Endometrial microvascular endothelial cells (primary cell): ENCODE measurements around a stretch of chr10.

GRCh38 chr10:77402259-77403041 is 235.2 kb downstream of the KCNMA1 start:
- RAMPAGE, long total RNA = no peak

DNA sequence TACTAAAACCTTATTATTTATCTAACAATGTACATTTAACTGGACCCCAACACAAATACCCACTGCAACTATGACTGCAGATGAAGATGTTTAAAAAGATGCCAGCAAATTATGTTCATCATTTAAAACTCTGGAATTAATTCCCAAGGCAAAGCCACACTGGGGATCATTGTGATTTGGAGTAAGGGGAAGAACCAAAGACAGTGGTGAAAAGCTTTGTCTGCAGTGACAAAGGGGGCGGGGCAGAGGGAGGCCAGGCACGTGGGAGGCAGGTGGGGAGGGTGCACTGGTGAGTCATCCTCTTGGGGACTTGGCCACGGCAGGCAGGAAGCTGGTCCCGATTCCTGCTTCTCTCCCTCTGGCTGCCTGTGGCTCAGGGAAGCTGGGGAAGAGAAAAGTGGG is 232.0 kb downstream of the KCNMA1 start:
- RAMPAGE, long total RNA = no peak

- RAMPAGE, long total RNA = no peak
These were observed 220.8 kb downstream of the KCNMA1 start for GRCh38 chr10:77416701-77417308.

DNA sequence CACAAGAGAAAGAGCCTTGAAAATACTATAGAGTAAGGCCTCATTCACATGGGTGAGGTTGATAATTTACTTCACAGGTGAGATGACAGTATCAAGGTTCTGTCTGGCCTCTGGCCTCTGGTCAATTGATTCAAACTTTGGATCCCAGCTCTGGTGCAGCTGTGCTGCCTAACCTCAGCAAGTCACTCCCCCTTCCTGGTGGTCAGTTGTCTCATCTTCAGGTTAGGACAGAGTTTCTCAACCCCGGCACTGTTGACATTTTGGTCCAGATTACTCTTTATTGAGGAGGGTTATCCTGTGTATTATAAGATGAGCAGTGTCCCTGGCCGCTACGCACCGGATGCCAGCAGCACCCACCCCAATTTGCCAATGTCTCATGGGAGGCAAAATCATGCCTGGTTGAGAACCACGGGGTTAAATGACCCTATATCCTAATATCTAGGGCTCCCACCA is 147.8 kb downstream of the KCNMA1 start:
- RAMPAGE, long total RNA = no peak

GRCh38 chr10:77553636-77553949 is 84.0 kb downstream of the KCNMA1 start:
- RAMPAGE, long total RNA = no peak

DNA sequence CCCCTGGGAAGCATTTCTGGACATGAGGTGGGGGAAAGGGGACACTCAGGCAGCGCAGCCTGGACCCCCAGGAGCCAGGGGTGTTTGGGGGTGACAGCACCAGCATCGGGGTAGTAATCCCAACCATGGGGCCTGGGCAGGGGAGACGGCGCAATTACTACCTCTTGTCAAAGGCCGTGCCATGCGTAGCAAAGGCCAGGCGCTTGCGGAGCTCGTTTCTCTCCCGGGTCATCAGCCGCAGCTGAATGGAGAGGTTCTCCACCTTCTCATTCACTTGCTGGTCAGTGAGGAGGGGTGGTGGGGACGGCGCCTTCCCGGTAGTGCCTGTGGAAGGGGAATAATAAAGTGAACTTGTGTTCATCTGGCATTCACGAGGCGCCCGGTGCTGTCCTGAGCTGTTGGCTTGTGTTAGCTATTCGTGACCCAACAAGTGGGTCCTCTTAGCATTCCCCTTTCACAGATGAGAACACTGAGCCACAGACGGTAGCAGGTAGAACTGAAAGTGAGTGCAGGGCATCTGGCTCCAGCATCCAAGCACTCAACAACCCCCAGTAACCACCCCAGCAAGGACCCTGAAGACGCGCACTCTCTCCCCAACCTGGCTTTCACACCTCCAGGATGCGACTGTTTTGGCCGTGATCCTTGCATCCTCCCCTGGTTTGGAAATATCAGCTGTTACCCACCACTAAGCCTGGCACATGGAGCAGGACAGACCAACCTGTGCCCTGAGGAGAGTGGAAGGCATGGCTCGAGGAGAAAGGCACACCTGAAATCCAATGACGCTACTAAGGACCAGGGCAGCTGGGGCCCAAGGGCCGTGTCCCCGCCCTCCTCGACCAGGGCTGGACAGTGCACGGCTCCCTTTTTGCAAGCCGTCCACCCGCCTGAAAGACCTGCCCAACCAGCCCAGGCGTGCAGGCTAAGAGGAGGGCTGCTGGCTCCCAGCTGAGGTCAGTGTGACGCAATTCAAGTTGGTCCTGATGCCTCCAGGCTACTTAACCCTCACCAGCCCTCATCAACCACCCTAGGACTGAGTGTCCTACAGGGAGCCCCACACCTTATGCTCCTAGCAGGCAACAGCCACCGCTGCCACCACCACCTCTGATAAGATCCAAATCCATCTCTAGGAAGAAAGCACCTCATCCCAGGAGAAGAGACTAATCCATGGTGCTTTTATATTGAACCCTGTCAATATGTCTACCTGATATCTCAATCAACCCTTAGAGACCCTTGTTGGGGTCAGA is 69.6 kb downstream of the DLG5 start:
- RAMPAGE, long total RNA = no peak

DNA sequence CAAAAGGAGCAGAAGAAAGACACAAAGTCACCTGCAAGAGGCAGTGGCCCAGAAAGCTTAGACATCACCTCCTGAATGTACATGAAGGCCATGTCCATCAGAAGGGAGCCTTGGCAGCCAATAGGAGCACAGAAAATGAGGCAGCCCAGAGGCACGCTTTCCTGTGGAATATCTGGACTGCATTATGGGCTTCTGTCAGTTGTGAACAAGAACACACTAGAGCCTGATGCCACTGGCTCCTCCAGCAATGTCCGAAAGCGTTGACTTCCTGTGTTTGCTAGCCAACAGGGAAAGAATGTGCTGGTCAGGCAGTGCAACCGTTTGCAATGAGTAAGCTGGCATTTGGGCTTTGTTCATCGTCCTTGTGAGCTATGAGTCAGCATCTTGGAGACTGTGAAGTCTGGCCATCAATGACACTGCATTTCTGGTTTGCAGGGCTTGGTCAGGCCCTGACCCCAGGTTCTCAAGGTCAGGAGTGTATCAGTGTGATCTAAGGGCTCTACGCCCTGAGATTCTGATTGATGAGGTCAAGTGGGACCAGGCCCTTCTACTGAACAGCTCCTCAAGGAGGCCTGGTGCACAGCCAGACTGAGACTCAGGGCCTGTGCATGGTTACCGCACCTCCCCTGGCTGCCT is 222.4 kb downstream of the RPS24 start:
- RAMPAGE, long total RNA = no peak

- RAMPAGE, long total RNA = no peak
These were observed 269.4 kb downstream of the RPS24 start for GRCh38 chr10:78302631-78303909.

DNA sequence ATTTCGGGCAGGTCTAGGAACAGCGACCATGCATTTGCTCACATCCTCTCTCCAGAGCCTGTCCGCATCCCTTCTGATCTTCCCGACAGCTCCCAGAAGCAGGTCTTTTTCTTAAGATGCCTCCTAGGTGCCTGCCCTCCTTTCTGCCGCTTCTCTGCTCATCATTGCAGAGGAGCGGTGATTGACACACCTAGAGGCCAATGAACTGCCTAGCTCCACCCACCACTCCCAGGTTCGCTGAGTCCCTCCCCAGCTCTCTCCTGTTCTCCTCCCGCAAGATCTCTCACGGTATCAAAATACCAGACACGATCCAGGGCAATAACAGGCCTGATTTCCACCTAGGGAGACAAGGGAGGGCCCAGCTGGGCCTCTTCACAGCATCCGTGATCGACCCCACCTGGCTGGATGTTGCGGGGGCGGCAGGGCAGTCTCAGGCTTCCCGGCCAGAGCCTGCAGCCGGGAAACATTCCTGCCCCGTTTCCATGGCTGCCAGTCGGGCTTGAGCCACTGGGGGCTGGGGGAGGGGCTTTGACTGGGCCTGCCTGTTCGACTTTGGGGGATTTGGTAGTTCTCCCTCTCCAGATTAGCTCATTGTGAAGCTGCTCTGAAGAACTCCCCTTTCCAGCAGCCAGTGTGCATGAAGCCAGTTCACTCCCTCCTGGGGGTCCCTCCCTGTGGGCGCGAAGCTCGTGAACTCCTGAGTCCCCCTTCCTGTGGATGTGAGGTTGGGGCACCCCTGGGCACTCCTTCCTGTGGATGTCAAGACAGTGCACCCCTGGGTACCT is 373.5 kb downstream of the RPS24 start:
- RAMPAGE, long total RNA = no peak

- RAMPAGE, long total RNA = no peak
These were observed 491.1 kb upstream of the ZMIZ1 start for GRCh38 chr10:78577668-78577980.

GRCh38 chr10:78742737-78743647 is 325.8 kb upstream of the ZMIZ1 start:
- RAMPAGE, long total RNA = no peak

- RAMPAGE, long total RNA = no peak
These were observed 305.0 kb upstream of the ZMIZ1 start for GRCh38 chr10:78763479-78764400.

GRCh38 chr10:78805238-78805754 is 263.5 kb upstream of the ZMIZ1 start:
- RAMPAGE, long total RNA = no peak

DNA sequence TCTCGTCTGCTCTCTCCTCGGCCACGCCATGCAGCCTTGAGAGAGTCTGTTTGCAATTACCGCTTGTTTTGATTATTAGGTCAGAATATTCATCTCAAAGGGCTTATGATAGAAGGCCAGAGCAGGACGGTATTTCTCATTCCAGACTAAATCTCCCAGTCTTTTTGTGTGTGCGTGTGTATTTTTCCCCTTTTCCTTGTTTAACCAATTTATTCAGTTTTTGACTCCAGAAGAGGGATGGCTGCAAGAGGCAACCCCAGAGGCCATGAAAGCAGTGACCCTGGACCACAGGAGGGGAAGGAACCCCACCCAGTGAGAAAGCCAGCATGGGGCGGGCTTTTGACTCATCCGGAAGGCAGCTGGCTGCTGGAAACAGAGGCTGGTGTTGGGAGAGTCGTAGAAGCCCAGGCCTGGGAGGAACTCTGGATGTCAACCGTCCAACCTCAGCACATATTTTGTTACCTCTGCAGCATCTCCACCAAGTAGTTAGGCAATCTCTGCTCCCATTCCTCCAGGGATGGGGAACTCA is 137.0 kb upstream of the ZMIZ1 start:
- RAMPAGE, long total RNA = no peak

- RAMPAGE, long total RNA = no peak
These were observed 96.2 kb upstream of the ZMIZ1 start for GRCh38 chr10:78972364-78973105.

DNA sequence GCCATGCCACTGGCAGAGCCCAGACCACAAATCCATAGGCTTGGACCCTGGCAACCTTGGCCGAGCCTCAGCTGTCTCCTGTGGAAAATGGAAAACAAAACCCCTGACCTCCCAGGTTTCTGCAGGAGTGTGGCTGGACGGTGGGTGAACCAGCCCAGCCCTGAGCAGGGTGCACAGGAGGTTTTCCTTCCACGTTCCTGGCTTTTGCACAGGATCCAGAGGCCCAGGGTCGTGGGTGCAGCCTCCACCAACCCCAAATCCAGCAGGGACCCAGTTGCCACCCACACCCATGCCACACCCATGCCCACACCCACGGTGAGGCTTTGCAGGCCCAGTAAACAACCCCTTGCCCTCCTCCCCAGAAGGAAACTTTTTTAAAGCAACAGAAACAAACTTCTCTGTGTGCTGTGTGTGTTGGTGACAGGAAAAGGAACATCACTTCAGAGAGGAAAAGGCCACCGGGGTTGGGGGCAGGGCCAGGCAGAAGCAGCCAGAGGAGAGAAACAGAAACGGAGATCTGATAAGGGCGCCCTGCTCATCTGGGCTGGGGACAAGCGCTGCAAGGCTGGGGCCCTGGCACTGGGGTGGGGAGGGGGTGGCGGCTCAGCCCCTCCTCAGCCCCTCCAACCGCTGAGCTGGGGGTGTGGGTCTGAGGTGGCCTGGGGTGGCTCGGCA is 20.7 kb upstream of the ZMIZ1 start:
- RAMPAGE, long total RNA = no peak

- RAMPAGE, long total RNA = no peak
These were observed 77.2 kb downstream of the ZMIZ1 start for GRCh38 chr10:79145894-79146469.

- RAMPAGE, long total RNA = no peak
These were observed 85.0 kb downstream of the ZMIZ1 start for GRCh38 chr10:79153641-79154205.

GRCh38 chr10:79157504-79158237 is 88.9 kb downstream of the ZMIZ1 start:
- RAMPAGE, long total RNA = no peak

GRCh38 chr10:79228891-79229434 is 118.3 kb upstream of the PPIF start:
- RAMPAGE, long total RNA = no peak